ENCODE results near the genes PLEKHN1, TNFRSF18, ACAP3 and CPTP.

GRCh38 chr1:837677-838347 lies 85.9 kb upstream of the SAMD11 start:
- RRBS = no CpG with 5 or more reads among the region's 8 CpGs

- RRBS = 5% methylated on average over 15 of the region's 62 CpGs
Observed at GRCh38 chr1:965956-966871, at the start of gene PLEKHN1. PLEKHN1 (plus strand) TSS chr1:966482.

DNA sequence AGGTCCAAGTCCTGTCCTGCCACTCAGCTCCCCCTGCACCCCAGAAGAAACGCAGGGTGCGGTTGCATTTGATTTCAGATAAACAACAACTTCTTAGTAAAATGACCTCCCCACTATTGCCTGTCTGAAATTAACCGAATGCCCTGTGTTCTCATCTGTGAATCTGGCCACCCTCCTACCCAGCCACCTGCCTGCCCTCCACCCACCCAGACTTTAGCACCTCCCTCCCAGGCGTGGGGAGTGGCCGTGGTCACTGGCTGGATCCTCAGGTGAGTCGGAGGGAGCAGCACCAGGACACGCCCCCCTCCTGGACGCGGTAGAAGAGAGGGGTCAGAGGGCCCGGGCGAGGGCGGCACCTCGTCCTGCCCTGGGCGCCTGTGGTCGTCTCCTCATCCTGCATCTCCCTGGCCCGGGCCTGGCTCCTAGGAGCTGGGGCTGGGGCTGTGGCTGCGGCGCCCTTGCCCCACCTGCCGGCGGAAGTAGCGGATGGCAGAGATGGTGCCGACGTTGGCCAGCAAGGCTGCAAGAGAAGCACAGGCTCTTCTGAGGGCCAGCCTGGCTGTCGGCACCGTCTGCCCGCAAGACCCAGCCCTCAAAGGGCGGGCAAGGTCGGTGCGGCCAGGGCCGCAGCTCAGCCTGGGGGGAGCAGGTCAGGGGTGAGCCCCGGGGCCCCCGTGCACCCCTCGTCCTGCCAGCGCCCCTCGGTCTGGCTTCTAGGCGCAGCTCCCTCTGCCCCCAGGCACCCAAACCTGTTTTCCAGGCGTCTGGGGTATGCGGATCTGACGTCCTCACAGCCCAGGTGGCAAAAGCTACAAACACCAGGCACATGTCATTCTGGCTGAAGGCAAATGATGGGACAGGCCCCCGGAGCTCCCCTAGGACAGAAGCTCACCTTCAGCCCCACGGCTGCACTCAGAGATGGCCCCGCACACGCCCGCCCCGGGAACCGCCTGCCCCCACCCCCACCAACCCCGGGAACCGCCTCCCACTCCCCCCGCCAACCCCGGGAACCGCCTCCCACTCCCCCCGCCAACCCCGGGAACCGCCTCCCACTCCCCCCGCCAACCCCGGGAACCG lies 5.8 kb downstream of the PERM1 start:
- RRBS = 10% methylated on average over 15 of the region's 57 CpGs

DNA sequence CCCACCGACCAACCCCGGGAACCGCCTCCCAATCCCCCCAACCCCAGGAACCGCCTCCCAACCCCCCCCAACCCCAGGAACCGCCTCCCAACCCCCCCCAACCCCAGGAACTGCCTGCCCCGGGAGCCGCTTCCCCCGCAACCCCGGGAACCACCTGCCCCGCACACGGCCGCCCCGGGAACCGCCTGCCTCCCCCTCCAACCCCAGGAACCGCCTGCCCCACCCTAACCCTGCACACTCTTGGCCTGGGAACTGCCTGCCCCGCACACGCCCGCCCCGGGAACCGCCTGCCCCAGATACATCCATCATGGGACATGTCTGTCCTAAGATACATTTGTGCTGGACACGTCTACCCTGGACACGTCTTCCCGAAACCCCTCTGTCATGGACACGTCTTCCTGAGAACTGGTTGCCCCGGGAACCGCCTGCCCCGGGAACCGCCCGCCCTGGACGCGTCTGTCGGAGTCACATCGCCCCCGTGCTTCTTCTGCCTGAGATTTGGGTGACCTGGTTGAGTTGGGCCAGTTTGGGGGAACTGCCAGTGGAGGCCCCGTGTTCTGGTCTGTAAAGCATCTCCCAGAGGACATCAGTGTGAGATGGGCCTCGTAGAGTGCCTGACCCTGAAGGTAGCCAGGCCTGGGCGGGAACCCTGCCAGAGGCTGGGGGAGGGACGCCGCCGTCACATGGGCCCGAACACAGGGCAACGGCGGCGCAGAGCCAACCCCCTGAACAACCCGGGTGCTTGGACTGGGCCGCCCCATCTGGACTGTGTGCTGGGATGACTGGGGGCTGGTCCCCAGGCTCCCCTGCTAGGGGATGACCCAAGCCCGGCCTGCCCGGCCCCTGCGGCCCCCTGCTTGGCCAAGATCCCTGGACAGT lies 3.7 kb downstream of the PERM1 start:
- RRBS = 82% methylated on average over 3 of the region's 49 CpGs

- RRBS = 69% methylated on average over 12 of the region's 29 CpGs
Observed at GRCh38 chr1:980522-981175, 1.2 kb downstream of the PERM1 start.

- RRBS = 1% methylated on average over 16 of the region's 76 CpGs
Observed at GRCh38 chr1:999287-999915, 496 bp downstream of the HES4 start.

DNA sequence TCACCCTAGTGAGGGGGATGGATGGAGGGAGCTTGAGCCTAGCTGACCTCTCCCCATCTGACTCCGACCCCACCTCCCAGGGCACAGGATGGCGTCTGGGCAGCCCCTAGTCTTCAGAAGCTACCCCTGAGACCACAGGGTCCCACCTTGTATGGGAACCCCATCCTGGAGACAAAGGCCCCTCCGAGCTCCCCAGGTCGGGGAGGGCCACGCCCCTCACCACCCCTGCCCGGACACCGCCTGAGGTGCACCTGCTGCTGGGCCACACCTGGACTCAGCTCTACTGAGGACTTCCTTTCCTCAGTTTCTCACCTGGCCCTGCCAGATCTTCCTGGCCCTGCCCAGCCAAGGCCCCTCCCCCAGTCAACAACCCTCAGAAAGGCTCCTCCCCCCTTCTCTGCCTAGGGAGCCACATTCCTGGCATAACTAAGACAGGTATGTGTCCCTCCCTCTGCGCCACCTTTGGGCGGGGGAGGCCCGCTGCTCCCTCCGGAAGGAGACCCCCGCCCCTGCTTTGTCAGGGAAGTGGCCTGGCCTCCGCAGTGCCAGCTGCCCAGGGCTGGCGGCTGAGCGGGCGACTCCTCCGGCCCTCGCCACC lies 4.6 kb downstream of the AGRN start:
- RRBS = no CpG with 5 or more reads among the region's 18 CpGs

DNA sequence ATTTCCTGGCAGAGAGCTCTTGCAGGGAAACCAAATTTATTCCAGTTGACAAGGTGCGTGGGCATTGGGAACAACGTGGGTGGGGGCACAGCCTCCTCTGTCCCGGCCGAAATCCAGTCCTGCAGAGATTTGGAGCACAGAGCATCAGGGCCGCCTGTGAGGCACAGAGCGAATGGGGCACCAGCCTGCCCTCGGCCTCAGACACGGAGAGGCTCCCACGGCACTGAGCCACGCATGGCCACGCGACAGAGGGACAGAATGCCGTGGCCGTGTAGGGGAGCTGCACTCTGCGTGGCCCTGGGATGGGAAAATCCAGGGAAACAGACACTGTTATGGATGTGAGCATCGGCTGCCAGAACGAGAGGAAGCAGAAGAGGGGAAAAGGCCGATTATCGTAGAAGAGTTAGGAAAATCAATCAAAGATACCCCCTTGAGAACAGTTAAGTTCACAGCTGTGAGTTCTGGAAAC lies 13.5 kb upstream of the C1orf159 start:
- RRBS = no CpG with 5 or more reads among the region's 19 CpGs

DNA sequence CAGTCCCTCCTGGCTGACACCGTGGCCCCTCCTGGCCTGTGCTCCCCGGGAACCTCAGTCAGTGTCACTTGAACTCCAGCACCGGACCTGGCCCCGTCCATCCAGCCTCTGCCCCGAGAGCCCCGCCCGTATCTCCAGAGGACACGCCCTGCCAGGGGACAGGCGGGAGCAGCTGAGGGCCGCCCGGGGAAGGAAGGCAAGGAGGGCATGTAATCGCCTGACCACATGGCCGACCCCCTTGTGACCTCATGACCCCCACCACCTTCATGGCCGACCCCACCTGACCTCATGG lies 28.6 kb upstream of the TTLL10 start:
- RRBS = 100% methylated on average over 1 of the region's 14 CpGs

- RRBS = 69% methylated on average over 8 of the region's 54 CpGs
Observed at GRCh38 chr1:1162409-1163194, 11.1 kb upstream of the TTLL10 start.

DNA sequence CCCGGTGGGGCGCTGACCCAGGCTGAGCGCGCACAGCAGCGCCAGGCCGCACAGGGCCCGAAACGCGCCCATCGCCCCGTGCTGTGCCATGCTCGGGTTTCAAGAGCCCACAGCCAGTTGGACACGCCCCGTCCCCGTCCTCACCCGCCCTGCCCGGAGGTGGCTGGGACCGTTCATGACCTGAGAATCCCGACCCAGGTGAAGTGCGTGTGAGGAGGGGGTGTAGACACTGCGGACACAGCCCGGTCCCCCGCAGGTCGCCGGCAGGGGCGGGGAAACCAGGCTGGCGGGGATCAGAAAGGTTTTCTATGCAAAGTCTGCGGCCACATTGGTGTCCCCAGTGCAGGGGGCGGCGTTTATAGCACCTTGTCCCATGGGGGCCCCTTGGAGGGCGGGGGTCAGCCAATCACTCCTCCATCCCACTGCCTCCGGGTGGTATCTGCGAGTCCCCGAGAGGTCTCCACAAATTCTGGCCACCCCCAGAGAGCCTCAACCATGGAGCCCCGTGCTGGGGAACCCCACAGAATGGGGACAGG lies at the start of gene TNFRSF18:
TSS of gene TNFRSF18 (minus strand) at position 111 of the 536 bp plus-strand sequence.
- RRBS = 3% methylated on average over 4 of the region's 35 CpGs

DNA sequence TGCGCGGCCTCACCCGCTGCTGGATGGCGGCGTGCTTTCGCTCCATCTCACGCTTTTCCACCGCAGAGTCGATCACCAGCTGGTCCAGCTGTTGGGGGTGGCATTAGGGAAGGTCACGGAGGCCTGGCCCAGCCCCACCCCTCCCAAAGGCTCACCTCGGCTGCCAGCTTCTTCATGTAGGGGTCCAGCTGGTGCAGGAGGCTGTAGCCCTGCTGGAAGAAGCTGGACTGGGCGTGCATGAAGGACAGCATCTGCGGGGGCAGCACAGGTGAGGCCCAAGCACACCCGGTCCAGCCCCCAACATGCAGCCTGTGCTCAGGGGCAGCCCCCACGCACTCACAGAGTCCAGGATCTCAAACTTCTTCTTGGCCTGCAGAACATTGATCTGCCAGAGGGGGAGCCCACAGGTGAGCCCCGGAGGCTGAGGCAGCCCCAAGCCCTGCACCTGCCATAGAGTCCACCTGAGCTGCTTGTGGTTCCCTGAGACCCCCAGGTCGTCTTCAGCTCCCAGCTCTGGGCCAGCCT lies 7.8 kb downstream of the ACAP3 start:
- RRBS = no CpG with 5 or more reads among the region's 17 CpGs

DNA sequence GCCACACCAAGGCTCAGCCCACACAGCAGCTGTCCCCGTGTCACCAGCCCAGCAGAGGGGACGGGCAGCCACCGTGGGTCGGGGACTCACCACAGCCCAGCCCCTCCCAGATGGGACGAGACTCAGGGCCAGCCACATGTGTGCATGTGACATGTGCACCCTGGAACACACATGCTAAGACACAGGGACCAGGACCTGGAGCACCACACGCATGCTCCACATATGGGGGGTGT lies 4.1 kb downstream of the ACAP3 start:
- RRBS = no CpG with 5 or more reads among the region's 6 CpGs

GRCh38 chr1:1307367-1307764 lies 364 bp downstream of the ACAP3 start:
- RRBS = 0% methylated on average over 1 of the region's 45 CpGs

GRCh38 chr1:1307765-1308216 lies at the start of gene ACAP3:
ACAP3 (minus strand) TSS chr1:1307930.
- RRBS = 1% methylated on average over 50 of the region's 80 CpGs

GRCh38 chr1:1312458-1313405 lies 4.3 kb downstream of the PUSL1 start:
- RRBS = 96% methylated on average over 14 of the region's 54 CpGs

DNA sequence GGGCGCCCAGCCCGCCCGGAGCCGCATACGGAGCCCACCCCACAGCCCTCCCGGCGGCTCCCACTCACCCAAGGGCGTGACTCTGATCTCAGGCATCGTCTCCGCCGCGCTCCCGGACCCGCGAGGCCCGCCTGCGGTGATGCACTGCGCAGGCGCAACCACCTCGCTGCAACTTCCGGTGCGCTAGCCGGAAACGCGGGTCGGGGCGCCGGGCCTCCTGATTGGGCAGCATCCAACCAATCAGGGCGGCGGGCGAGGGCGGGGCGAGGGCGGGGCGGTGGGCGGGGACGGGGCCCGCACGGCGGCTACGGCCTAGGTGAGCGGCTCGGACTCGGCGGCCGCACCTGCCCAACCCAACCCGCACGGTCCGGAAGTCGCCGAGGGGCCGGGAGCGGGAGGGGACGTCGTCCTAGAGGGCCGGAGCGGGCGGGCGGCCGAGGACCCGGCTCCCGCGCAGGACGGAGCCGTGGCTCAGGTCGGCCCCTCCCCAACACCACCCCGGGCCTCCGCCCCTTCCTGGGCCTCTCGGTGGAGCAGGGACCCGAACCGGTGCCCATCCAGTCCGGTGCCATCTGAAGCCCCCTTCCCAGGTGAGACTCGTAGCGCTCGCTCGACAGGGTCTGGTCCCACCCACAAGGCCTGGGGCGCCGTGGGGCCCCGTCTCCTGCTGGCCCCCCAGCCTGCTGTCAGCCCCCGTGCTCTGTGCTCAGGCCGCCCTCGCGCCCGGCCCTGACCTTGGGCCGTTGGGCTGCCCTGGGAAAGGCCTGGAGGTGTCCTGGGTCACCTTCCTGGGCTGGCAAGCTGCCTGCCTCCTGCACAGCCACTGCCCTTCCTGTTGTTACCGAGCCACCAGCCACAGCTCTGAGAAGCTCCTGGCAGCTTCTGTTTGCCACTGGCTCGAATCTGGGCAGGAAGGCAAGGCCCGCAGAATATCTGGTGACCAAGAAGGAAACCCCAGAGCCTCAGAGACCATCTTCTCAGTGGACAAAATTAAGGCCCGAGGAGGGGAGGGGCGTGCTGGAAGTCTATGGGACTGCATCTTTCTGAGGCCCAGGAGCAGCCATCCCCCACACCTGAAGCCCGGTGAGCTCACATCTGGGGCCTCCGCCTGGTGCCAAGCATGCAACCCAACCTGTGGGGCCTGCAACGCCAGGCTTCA lies at the start of gene CPTP:
TSS of gene CPTP (plus strand) at position 290 of the 1,159 bp plus-strand sequence.
- RRBS = 1% methylated on average over 30 of the region's 93 CpGs

DNA sequence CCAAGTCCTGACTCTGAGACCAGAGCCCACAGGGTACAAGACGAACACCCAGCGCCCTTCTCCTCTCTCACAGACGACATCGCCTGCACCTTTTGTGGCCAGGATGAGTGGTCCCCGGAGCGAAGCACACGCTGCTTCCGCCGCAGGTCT lies 2.2 kb downstream of the TAS1R3 start:
- RRBS = 75% methylated on average over 5 of the region's 9 CpGs

- RRBS = 20% methylated on average over 2 of the region's 15 CpGs
Observed at GRCh38 chr1:1361817-1362350, 3.5 kb upstream of the MXRA8 start.

DNA sequence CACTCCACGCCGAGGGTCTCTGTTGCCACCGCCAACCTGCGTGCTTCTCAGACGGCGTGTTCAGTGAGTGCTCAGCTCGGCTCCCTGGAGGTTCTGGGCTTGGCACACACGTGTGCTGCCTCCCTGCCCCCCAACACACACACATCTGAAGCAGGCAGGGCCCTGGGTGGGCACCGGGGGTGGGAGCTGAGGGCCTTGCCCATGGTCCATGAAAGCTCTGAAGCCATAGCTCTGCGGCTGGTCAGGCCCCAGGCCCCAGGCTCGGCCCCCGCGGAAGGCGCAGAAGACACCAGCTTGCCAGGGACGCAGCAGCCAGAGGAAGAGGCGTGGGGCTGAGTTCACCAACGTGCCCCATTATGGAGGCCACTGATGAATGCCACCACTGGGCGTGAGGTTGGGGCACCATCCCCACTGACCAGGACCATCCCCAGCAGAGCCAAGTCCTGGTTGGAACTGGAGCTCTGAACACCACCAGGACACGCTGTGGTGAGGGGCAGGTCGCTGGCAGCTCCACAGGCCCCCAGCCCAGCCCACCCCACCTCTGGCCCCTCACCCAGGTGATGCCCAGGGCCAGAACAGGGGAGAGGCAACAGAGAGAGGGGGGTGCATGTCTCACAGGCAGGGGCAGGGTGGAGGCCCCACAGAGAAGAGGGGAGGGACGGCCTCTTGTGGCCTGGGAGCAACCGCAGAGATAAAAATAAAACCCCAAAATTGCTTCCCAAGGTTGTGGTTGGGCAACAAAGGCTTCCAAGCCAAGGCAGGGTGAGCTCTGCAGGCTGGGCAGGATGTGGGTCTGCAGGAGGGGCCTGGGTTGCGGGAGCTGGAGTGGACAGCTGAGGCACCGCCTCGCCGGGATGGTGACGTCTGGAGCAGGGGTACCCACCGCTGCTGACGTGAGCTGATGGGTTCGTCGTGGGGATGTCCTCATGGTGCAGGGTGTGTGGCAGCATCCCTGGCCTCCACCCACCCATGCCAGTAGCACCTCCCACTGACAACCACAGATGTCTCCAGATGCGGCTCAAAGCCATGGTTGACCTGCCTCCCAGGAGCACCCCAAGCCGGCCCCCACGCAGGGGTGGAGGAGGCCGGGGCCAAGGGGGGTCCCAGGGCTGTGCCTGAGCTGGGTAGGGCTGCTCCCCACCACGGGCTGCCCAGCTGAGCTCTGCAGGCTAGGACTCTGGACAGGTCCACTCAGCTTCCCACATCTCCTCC lies 3.9 kb downstream of the AURKAIP1 start:
- RRBS = no CpG with 5 or more reads among the region's 36 CpGs

Measured in GM12892 (cell line).